ENCODE measurements around a stretch of chrY.

GRCh38 chrY:7280274-7280820 is 368.8 kb upstream of the AMELY start:
- PRO-cap: no peak

DNA sequence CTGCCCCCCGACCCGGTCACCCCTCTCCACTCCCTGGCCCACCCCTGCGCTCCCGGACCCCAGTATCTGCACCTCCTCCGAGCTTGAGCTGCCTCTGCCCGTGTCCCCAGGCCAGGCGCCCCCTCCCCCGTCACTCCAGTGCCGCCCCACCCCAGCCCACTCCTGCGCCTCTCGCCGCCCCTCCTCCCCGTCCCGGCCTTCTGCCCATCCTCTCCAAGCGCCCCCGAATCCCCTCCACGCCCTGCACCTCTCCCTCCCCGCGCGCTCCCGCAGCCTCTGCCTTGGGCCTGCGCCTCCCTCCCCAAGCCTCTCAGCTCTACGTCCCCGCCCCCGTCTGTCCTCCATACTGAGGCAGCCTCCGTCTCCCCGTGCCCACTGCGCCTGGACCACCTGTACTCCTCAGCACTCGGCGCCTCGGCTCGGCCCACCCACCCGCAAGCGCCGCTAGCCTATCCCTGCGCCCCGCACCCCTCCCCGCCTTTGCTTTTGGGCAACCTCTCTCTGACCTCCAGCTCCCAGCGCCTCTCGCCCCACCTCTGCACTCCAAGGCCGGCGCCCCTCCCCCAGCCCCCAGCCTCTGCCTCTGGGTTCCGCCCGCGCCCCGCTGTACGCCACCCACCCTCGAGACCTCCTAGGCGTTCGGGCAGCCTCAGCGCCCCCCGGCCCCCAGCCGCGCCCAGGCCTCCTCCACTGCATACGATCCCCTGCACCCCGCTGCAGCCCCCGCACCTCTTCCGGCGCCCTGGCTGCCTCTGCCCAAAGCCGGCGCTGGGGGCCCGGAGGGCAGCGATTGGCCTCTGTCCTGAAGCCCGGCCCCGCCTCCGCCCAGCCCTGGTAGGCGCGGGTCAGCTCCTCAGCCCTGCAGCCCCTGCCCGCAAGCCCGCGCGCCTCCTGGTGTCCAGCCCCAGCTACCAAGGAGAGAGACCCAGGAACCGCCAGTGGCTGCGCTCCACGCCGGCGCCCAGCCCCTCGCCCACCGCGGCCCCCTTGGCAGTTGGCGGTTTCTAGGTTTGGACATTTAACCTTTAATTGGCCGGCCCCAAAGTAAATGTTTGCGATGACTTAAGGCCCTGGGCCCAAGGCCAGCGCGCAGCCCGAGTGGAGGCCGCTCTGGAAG is 279.9 kb upstream of the USP9Y start:
- PRO-cap: no peak

DNA sequence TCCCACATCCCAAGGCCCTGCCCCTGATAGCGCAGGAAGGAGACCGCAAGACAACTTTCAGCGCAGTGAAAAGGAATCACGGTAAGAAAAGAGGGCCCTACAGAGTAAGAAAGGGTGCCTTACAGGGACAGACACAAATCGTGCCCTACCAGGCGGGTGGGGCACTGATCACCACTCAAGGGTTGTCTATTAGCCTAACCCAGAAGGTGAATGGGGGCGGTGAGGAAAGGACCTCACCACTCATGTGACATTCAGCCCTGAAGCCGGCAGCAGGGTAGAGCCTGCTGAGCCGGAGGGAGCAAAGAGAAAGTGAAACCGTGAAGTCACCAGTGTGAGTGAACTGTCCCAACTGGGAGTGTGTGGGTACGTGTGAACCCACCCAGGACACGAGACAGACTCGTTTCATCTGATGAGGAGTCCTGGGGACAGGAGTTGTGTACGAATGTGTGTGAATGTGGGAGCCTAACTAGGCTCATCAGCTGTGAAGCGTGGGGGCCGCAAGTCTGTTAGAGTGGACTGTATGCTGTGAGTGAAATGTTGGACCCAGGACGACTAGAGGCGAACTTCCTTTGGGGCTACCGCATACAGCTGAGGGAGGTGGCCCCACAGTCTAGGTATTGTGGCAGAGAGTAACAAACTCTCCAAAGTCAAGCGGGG is 43.9 kb downstream of the UTY start:
- PRO-cap: no peak

DNA sequence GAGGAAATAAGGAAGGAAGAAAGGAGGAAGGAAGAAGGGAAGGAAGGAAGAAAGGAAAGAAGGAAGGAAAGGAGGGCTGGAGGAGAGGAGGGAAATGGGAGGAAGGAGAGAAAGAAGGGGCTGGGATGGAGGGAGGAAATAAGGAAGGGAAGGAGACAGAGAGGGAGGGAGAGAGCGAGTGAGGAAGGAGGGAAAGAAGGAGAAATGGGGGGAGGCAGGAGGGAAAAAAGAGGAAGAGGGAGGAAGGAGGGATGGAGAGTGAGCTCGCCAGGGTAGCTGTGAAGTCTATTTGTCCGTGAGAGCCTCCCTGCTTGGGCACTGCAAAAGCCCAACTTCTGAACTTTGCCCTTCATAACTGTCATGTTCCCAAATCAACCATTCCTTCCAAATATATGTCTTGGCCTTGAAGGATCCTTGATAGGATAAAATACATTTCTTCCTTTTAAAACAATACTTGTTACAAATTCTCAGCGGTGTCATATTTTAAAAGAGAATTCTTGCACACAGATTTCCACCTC is 145.4 kb downstream of the VCY1B start:
- PRO-cap: no peak

GRCh38 chrY:17342351-17342756 is 537.7 kb downstream of the CDY2B start:
- PRO-cap: no peak

- PRO-cap: no peak
Measured at GRCh38 chrY:21352363-21352739, 158.8 kb upstream of the RBMY1B start.

GRCh38 chrY:21371930-21372146 is 139.3 kb upstream of the RBMY1B start:
- PRO-cap: no peak